Subcutaneous preadipocyte (primary cell): ENCODE results near the genes MEPE and PKD2.

- CAGE, long polyA plus RNA = no peak
Measured at GRCh38 chr4:85725587-85726207, 250.7 kb downstream of the ARHGAP24 start.

- CAGE, long polyA plus RNA = no peak
Measured at GRCh38 chr4:85825828-85826558, 351.0 kb downstream of the ARHGAP24 start.

- CAGE, long polyA plus RNA = no peak
Measured at GRCh38 chr4:85929904-85930348, 429.9 kb downstream of the MAPK10 start.

GRCh38 chr4:86000260-86000630 lies 359.6 kb downstream of the MAPK10 start:
- CAGE, long polyA plus RNA = no peak

DNA sequence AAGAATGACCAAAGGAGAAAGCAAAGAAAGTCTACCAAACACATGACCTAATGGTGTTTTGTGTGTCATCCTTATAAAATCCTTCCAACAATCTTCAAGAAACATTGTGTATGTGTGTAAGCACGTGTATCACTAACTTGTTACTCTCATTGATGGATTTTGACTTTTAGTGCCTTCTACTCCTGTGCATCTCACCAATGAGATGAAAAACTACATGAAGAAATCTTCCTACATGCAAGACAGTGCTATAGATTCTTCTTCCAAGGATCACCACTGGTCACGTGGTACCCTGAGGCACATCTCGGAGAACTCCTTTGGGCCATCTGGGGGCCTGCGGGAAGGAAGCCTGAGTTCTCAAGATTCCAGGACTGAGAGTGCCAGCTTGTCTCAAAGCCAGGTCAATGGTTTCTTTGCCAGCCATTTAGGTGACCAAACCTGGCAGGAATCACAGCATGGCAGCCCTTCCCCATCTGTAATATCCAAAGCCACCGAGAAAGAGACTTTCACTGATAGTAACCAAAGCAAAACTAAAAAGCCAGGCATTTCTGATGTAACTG lies 86.5 kb downstream of the SLC10A6 start:
- CAGE, long polyA plus RNA = no peak

- CAGE, long polyA plus RNA = no peak
Measured at GRCh38 chr4:86847647-86848651, 1.2 kb downstream of the SLC10A6 start.

- CAGE, long polyA plus RNA = no peak
Measured at GRCh38 chr4:86972855-86973685, 38.3 kb downstream of the AFF1 start.

- CAGE, long polyA plus RNA = no peak
Measured at GRCh38 chr4:87005603-87006500, 71.0 kb downstream of the AFF1 start.

DNA sequence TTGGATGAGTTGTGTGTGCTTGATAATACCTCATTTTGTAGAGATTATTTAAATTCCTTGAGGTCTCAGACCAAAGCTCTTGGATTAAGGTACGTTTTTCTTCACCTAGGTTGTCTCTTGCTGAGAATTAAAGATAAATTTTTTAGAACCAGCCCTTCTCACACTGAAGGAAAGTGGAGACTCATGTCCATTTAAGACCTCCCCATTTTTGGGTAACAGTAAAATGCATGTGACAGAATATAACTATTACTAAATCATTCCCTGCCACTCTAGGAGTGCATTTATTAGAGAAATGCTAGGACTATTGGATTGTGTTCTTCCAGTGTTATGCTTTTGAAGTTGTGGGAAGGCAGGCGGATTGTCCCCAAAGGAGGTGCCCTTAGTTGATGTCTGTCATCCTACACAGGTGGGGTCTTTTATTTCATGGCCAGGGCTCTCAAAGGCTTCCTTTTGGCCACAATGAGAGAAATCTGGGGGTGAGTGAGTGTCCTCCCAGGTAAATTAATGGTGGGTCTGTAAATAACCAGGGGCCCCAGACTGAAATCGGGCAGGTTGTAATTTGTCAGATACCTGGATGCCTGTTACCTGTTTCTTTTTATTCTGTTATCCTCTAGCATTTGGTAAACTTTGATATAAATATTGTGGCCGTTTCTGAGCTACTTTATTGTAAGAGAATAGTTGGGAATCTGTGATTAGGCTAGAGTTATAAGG lies 93.9 kb downstream of the AFF1 start:
- CAGE, long polyA plus RNA = no peak

GRCh38 chr4:87042891-87043807 lies 108.3 kb downstream of the AFF1 start:
- CAGE, long polyA plus RNA = no peak

DNA sequence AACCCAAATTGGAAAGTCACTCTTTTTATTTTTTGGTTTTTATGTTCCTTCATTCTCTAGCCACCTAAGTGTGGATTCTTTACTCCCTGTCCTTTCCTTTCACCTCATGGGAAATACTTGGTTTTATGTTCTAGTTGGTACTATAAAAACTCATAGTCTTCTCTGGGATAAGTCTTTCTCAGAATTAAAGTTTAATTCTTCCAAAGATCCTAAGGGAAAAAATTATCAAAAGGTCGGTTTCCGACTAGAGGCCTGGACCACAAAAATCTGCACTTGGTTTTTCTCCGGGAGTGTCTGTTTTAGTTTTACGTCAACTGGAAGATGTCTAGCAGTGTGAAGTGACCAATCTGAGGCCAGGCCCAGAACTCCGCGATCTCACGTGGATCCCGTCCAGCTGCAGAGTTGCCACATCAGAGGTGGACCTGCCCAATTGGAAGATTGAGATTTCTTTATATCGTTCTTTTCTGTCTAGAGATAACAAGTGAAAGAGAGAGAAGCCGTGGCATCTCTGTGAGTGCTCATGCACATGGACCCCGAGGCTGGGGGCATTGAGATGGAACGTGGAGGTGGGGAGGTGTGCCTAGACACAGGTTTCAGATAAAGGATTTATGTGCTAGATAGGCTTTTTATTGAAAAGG lies 115.7 kb downstream of the AFF1 start:
- CAGE, long polyA plus RNA = no peak

DNA sequence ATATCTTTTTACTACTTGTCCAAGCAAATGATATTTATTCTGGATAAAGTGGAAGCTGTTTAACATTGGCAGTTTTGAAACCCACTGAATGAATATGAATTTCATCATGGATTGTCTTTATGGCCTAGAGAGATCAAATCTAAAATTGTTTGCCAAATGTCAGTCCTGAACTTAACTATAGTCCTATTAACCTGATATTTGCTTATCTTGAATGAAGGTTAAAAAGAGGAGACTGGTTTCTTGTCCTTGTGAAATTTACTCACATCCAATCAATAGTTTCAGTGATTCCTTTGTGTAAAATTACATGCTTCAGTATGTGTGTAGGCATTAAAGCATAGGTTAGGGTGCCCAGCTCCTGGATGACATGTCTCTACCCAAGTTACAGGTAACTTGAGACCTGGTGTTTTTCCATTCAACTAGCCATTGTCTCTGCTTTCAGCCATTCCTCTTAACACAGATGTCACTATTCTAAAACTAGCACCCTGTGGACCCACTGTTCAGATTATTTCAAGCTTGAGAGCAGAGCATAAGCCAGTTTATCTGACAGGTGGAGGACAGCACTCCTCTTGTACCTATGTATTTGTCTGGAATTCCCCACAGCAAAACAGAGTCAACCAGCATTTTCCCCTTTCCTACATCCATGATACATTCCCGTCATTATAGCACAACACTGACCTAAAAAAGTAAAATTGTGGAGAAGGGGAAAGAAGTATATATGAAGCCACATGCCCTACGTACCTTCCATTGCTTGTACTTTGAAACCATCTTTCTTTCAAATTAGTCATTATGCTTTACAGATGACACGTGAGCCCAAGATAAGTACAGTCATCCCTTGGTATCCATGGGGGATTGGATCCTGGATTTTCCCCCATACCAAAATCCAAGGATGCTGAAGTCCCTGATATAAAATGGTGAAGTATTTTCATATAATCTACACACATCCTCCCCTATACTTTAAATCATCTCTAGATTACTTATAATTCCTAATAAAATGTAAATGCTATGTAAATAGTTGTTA lies 73.5 kb downstream of the KLHL8 start:
- CAGE, long polyA plus RNA = no peak

GRCh38 chr4:87188917-87189440 lies 31.4 kb downstream of the KLHL8 start:
- CAGE, long polyA plus RNA = no peak

DNA sequence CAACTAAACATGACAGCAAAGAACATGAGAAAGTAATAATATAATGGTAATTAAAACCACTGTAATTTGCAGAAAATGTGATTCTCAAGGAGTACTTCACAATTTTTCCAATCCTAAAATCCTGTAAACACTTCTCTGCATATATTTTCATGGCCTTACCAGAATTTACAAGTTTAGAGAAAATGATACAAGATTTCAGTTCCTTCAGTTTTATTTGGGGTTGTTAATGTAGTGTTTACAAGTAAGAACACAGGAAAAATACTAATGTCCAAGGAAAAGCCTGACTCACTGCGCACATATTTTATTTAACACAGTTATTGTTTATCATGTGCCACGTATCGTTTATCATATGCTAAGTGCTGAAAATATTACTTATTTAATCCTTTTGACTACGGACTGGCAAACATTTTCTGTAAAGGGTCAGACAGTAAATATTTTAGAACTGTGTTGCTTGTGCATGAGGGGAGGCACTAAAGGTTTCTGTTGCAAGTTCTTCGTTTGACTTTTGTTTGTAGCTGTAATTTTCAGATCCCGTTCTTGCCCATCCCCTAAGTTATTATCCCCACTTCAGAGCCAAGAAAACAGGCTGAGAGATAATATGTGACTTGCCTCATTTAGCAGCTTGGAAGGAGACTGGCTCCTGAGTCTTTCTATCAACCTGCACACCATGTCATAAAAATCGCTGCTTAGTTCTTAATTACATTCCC lies 764 bp downstream of the HSD17B13 start:
- CAGE, long polyA plus RNA = no peak

GRCh38 chr4:87391648-87391979 lies 626 bp upstream of the HSD17B11 start:
- CAGE, long polyA plus RNA = no peak

GRCh38 chr4:87526877-87527698 lies 2.1 kb downstream of the SPARCL1 start:
- CAGE, long polyA plus RNA = no peak

DNA sequence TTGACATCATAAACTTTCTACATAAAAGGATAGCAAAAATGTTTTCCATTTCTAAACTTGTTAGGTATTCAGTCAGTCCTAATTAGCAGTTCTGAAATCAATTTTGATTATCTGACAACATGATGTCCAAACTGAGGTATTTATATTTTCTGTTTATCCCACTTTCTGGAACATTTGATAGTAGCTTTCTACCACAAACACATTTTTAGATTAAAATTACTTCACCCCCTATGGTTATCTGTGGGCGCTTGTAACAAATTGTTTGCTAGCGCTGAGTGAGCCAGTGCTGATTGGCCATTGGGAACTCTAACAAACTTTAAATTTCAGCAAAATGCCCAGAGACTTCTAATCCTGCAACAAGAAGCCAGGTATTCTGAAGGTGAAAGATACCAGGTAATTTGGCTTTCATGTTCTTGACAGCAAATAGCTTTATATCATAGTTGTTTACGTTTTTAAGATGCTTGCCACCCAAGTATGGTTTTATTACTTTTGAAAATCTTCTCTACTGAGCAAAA lies at the start of gene MEPE:
Gene MEPE, plus strand, starts transcription at position 348 of the 515 bp plus-strand sequence.
- CAGE, long polyA plus RNA = no peak

DNA sequence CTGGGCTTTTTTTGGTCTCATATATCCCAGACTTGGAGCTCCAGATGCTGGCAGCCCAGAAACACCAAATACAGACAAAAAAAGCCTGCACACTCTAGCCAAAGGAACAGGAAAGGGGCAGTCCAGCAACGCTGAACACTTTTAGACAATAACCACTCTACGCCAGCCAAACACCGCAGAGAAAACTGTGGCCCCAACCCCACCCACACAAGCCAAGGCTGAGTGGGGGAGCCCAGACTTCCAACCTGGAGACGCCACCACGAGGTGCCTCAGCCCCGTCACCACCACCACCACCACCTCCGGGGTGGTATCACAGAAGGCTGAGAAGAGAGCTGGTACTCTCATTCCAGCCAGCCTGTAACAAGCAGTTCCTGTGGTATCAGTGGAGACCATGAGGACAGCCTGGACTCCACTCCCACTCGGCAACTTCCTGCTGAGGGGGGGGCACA lies 22.8 kb downstream of the MEPE start:
- CAGE, long polyA plus RNA = no peak

- CAGE, long polyA plus RNA = no peak
Measured at GRCh38 chr4:88007168-88007819, at the start of gene PKD2. TSS of gene PKD2 (plus strand) at chr4:88007635.

DNA sequence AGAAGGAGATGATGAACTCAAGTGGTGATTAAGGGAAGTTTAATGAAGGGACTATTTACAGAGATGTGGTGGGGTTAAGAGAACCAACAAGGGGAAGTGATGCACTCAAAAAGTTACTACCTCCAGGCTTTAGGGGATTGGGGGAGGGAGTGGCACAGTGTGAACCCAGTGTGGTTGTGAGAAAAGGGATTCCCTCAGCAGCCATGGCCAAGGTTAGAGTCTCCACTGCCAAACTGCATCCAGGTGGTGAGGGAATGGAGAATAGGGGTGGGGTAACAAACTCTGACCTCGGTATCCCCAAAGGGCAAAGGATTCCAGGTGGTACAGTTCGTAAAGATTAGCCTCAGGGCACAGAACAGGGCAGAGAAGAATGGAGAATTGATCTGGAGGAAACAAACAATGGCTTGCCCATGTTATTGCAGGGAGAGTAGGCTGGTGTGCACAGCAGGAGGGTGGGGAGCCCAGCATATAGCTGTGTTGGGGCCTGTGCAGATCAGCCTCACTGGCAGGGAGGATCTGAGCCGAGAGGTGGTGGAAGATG lies 28.0 kb downstream of the PKD2 start:
- CAGE, long polyA plus RNA = no peak